Smooth muscle cell (in vitro differentiated cells): ENCODE results near the gene RASL10A.

DNA sequence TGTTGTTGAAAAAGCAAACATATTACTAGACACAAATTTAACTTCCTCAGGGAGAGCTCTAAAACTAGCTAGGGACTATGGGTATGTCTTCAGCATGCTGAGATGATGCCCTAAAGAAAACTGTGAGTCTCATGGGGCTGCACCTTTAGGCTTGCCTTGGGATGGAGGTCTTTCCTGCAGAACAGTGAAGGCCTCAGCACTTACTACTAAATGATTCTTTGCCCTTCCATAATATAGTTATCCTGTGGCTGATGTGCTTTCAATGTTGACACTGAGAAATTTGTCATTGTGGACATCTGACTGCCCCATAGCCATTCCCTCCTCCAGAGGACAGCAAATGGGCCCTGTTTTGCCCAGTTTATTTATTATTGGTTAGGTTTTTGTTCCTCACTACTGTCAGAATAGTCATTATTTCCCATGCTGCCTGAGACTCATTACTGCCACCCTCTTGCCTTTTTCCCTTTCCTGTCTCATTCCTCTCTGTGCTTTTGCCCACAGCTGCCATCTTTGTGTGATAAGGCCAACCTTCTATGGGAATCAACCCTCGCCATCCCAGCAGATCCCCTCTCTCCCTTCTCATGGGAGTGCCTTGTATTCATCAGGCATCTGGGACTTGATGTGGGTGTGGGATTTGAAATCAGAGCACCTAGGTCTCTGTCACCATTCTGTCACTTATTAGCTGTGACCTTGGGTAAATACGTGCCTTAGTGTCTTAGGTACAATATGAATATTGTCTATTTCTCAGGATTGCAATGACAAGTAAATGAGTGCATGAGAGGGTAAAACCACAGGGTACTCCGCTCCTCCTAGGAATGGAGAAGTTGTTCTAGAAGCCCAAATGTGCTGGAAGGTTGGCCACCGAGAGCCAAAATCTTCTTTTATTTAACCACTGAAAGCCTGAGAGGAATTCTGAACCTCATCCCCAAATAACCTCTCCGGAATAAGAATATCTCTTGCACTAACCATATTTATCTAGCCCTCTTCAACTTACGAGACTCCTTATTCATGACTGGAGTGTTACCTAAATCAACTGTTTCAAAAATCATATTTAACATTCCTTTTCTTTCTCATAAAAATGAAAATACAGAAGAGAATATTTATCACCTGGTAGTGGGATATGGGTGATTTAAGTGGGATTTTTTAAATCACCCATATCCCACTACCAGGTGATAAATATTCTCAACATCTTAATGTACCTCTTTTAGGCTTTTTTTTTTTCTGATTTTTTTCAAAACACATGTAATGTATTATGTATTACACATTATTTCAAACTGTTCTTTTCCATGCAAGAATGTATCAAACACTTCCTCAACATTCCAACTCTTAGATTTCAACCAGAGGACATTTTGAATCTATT is 11.4 kb downstream of the PITPNB start:
- RAMPAGE, long total RNA = no peak

- RAMPAGE, long total RNA = no peak
These were observed 11.3 kb upstream of the PITPNB start for GRCh38 chr22:27930347-27930671.

DNA sequence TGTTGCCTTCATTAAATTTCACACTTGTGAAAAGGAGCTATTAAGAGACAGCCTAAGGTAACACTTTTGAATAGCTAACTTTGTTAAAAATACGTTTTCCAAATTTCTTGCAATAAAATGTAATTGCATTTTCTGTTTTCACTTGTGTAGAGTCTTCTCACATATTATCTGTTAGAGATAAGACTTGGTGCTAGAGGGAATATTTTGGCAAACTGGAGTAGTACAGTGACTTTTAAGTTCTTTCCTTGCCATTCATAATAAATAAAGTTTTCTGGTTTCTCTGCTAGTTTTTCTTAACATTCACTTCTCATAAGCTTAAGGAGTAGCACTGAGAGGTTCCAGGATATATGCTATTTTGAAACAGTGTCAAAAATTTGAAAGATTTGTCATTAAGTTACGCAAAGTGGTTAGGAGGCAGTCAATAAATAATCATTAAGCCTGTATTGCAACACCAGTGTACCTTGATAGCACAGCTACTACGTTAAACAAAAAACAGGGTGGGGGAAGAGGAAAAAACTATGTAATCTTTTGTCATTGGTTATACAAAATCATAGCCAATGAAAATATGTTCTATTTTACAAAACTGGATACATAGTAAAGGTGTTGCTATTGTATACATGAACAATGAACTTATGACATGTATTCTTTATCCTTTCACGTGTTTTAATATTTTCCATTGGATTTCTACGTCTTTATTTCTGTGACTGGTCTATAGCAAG is 30.3 kb upstream of the PITPNB start:
- RAMPAGE, long total RNA = no peak

GRCh38 chr22:27962759-27963159 is 43.7 kb upstream of the PITPNB start:
- RAMPAGE, long total RNA = no peak

DNA sequence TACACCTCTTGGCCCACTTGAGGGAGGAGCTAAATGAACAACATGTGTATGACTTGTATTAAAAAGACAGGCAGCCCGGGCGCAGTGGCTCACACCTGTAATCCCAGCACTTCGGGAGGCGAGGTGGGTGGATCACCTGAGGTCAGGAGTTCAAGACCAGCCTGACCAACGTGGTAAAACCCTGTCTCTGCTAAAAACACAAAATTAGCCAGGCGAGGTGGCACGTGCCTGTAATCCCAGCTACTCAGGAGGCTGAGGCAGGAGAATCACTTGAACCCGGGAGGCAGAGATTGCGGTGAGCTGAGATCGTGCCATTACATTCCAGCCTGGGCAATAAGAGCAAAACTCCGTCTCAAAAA is 336.3 kb upstream of the PITPNB start:
- RAMPAGE, long total RNA = no peak

- RAMPAGE, long total RNA = no peak
These were observed 131.8 kb downstream of the TTC28 start for GRCh38 chr22:28547627-28548401.

GRCh38 chr22:28710494-28711305 is 30.9 kb downstream of the CHEK2 start:
- RAMPAGE, long total RNA = no peak

- RAMPAGE, long total RNA = no peak
These were observed 46.1 kb downstream of the CCDC117 start for GRCh38 chr22:28818342-28819243.

- RAMPAGE, long total RNA = no peak
These were observed 39.3 kb upstream of the ZNRF3 start for GRCh38 chr22:28844017-28844461.

- RAMPAGE, long total RNA = no peak
These were observed 1.1 kb downstream of the ZNRF3 start for GRCh38 chr22:28884276-28885096.

DNA sequence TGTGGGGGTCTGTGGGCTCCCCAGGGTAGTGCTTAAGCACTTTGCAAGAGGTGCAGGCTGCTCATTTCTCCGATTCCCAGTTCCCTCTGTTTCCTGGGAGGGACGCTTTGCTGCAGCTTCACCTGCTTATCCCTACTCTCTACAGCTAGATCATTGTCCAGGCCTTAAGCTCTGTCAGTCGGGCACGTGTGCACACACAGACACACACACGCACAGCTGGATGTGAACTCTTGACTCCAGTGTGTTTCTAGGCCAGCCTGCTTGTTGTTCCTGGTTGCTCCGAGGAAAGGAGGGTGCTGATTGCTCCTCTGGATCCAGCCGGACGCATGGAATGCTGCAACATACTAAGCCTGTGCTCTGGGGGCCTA is 19.7 kb downstream of the ZNRF3 start:
- RAMPAGE, long total RNA = no peak

DNA sequence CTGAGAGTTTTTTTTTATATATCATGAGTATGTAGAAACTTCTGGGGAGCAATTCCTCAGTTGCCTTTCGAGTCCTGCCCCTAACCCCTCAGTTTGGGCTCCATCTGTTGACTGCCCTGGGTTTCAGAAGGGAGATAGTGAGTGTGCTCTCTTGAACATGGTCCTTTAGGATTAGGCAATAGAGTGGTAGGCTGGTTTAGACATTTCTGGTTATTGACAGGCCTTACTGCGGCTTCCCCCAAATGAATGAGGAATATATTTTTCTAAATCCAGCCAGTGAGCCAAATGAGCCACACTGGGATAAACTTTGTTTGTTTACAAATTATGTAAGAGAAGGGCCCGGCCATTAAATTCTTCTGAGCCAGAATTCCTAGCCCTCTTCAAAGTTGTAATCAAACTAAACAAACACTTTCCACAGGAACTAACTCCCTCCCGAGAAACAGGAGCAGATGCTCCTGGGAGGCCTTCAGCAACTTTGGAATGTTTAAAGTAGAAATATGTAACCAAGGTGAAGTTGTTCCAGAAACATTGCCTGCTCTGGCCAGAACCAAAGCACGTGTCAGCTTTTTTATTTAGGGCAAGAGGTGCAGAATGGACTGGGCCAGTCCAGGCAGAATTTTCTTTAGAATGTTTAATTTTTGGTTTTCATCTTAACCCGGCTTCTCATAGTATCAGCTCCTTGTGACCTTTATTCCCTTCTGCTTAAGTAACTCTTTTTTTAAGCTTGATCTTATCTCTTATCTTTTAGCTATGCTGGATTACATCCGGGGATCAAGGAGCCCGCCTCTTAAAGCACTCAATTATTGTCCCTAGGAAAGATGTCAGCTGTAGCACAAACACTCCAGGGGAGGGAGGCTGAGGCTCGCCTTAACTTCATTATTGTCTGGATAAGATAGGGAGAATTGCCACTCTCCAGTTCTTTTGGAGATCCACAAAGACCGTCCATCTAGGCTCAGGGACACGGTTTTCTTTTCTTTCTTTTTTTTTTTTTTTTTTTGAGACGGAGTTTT is 28.6 kb downstream of the ZNRF3 start:
- RAMPAGE, long total RNA = no peak

- RAMPAGE, long total RNA = no peak
These were observed 31.2 kb downstream of the C22orf31 start for GRCh38 chr22:29030060-29031283.

- RAMPAGE, long total RNA = no peak
These were observed 17.3 kb downstream of the KREMEN1 start for GRCh38 chr22:29090046-29090555.

DNA sequence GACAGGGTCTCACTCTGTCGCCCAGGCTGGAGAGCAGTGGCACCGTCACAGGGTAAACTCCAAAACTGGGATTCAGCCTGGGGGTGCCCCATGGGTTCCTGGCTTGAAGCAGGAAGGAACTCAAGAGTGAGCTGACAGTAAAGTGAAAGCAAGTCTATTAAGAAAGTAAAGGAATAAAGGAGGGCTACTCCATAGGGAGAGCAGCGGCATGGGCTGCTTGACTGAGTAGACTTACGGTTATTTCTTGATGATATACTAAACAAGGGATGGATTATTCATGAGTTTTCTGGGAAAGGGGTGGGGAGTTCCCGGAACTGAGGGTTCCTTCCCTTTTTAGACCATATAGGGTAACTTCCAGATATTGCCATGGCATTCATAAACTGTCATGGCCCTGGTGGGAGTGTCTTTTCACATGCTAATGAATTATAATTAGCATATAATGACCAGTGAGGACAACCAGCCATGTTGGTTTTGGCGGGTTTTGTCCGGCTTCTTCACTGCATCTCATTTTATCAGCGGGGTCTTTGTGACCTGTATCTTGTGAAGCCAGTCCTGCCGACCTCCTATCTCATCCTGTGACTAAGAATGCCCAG is 52.9 kb upstream of the EMID1 start:
- RAMPAGE, long total RNA = no peak

GRCh38 chr22:29300420-29300815 is 6.0 kb upstream of the GAS2L1 start:
- RAMPAGE, long total RNA = no peak

GRCh38 chr22:29315208-29316080 is at the start of gene RASL10A:
TSS of gene RASL10A (minus strand) at chr22:29315697.
- RAMPAGE, long total RNA = no peak

DNA sequence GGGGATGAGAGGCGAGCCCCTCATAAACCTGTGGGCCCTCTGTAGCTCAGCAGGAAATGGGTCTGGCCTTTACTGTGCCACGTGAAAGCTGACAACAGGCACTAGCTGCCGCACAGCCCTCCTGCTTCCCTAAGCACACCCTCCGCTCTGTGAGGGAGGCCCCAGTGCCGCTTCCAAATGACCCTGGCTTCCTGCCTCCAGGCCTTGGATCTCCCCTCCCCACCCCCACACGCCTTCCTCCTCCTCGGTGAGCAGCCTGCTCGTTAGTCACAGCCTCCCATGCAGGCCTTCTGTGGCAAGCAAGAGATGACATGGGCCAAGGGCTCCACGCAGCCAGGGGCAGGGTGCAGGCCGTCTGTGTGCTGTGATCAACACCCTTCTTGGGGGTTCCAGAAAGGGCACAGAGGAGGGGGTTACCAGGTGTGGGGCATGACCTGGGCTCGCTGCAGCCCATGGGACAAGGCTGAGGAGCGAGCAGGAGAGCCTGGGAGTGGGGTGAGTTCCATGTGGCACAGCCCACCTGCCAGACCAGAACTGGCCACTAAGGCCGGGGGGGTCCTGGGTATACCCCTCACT is 15.3 kb upstream of the RASL10A start:
- RAMPAGE, long total RNA = no peak

- RAMPAGE, long total RNA = no peak
These were observed 24.9 kb downstream of the AP1B1 start for GRCh38 chr22:29363598-29363797.

DNA sequence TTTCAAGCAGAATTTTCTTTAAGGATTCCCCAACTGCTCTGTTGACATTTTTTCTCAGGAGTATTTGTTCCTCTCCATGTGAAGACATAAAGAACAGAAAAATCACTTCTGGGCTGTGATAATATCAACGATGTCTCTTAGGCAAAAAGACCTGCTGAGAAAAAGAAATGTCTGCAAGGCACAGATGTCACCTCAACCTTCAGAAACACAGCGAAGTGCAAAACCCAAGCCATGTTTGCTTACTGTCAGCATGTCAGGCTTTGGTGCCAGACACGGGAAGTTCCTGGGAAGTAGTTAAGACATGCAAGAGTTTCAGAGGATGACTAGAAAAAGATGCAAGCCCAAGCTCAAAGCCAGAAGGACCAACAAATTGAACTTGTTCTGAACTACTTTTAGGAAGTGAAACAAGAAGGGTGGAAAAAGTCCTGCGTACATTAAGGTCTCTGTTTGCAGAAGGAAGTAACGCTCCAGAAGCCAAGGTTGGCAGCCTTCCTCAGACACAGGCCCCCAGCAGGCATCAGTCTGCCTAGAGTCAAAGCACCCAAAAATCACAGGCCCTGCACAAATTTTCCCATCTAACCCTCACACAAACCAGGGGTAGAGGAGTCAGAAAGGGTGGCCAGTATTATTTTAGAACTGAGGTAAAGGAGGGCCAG is 2.7 kb downstream of the AP1B1 start:
- RAMPAGE, long total RNA = no peak